Daoy (cell line): ENCODE results near the gene WFIKKN2.

DNA sequence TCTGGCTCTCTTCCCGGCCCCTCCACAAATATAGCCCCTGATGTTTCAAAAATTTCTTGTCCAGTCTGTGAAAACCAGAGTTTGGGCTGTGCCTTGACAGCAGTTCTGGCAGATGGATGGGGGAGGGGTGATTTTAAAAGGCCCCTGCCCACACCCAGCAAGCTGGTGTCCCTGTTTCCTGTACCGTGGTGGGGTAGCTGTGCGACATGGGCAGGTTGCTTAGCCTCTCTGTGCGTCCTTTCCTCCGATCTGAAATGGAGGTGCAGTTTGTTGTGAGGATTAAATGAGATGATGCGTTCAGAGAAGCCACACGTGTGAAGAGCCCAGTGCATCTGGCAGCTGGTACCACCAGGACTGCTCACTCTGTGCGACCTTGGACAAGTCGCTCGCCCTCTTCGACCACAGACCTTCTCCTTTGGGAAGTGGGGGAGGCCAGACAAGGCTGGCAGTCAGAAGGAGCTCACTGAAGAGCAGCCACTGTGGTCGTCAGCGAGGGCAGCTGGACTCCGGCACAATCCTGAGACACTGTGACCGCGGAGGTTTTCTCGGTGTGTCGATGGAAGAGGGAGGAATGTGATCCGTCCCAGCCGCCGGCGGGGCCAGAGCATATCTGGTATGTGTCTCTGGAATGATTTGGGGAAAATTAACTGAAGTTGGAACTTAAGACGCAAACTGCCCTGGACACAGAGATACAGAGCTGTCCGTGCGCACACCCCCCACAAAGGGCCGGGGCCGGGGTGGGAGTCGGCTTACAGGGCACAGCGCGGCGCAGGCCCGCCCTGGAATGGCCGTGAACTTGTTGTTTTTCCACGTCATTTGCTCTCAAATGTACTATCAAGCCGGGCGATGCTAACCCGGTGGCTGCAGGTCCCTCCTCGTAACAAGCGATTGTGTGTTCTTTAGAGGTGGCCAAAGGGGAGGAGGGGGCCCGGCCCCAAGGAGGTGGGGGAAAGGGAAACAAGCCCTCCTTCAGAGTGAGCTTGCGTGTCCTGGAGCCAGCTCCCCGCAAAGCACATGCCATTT lies 655 bp upstream of the WFIKKN2 start:
- RAMPAGE, long total RNA: no peak

DNA sequence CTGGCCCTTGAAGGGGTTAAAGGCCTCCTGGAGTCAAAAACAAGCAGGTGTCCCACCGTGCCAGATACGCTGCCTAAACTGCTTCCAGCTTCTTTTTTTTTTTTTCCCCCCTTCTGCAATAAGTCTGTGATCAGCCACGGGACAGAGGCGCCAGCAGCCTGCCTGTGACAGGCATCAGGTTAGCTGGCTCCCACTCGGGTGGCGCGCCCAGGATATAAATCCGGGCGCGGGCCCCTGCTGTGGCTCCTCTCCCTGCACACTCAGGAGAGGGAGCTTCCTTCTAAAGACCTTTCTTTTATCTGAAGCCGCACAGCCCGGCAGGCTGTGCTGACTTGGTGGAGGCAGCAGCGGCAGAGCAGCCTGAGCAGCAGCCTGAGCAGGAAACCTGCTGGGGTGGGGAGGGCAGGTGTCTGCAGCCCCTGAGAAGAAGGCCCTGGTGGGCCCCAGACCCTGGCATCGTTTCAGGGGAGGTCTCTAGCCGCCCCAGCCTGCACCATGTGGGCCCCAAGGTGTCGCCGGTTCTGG lies at the start of gene WFIKKN2:
WFIKKN2 (plus strand) TSS at position 144 of the 525 bp plus-strand sequence.
- RAMPAGE, long total RNA: no peak

GRCh38 chr17:50863047-50864241 lies 2.7 kb downstream of the TOB1 start:
- RAMPAGE, long total RNA: no peak

GRCh38 chr17:50866479-50867349 lies 560 bp upstream of the TOB1 start:
- RAMPAGE, long total RNA: no peak

DNA sequence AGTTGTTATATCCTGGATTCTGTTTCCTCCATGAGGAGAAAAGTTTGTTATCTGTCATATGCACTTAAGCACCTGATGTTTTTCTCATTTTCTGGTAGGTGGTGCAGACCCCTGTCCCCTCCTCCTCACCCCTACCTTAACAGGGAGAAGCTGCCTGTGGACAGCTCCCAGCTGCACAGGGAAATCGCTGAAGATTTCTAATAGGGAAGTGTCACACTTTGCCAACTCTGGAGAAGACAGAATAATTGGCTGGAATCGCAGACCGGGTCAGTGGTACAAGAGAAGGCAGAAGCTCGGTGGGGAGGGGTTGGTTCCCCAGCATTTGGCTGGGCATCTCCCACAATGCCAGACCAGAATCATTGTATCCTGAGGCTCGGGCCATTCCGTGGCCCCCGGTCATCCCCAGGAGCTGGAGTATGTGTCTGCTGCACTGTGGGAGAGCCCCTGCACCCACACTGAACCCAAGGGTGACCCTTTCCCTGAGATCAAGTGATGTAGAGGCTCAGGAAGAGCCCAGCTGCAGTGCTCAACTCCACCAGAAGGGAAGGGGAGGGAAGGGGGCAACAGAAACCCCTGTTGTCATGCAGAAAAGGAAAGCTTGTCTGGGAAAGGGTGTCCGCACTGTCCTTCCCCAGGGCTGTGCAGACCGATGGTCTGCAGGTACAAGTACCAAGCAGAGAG lies 45.5 kb upstream of the TOB1 start:
- RAMPAGE, long total RNA: no peak

GRCh38 chr17:50942180-50942876 lies 76.2 kb upstream of the TOB1 start:
- RAMPAGE, long total RNA: no peak

DNA sequence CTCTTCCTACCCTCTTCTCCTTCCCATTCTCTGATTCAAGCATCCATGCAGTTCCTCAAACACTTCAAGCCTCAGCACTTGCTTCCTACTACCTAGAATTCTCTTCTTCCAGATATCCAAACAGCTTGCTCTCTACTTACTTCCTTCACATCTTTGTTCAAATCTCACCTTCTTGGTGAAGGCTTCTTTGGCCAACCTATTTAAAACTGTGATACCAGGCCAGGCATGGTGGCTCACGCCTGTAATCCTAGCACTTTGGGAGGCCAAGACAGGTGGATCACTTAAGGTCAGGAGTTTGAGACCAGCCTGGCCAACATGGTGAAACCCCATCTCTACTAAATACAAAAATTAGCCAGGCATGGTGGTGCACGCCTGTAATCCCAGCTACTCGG lies 38.8 kb downstream of the SPAG9 start:
- RAMPAGE, long total RNA: no peak

DNA sequence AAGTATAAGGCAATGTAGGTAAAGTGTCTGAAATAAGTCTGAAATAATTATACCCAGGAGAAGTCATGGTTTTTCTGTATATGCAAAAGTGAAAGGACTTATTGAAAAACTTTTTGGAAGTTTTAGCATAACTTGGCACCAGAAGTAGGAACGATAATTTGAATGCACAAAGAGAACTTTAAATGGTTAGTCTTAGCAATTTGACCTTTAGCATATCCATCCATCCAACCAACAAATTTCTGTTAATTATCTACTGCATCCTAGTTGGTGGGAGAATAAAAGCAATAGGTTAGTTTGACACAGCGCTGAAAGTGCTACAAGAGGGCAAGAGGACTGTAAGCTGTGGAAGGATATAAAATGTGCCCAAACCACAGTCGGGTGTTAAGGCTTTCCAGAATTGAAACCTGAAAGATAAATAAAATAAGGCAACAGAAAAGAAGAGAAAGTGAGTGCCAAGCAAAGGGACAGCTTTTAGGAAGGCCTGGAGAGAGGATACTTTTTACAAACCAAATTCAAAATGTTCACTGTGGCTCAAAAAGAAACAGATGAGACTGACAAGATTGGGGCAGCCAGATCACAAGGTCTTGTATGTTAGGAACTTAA lies 17.6 kb downstream of the SPAG9 start:
- RAMPAGE, long total RNA: no peak

DNA sequence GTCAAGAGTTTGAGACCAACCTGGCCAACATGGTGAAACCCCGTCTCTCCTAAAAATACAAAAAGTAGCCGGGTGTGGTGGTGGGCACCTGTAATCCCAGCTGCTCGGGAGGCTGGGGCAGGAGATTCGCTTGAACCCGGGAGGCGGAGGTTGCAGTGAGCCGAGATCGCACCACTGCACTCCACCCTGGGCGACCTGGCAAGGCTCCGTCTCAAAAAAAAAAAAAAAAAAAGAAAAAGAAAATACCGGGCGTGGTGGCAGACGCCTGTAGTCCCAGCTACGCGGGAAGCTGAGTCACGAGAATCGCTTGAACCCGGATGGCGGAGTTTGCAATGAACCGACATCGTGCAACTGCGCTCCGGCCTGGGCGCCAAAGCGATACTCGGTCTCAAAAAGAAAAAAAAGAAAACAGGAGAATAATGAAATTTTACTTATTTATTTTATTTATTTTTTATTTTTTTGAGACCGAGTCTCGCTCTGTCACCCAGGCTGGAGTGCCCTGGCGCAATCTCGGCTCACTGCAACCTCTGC lies 1.5 kb upstream of the NME1 start:
- RAMPAGE, long total RNA: no peak

GRCh38 chr17:55166516-55166944 lies 98.2 kb upstream of the HLF start:
- RAMPAGE, long total RNA: no peak

DNA sequence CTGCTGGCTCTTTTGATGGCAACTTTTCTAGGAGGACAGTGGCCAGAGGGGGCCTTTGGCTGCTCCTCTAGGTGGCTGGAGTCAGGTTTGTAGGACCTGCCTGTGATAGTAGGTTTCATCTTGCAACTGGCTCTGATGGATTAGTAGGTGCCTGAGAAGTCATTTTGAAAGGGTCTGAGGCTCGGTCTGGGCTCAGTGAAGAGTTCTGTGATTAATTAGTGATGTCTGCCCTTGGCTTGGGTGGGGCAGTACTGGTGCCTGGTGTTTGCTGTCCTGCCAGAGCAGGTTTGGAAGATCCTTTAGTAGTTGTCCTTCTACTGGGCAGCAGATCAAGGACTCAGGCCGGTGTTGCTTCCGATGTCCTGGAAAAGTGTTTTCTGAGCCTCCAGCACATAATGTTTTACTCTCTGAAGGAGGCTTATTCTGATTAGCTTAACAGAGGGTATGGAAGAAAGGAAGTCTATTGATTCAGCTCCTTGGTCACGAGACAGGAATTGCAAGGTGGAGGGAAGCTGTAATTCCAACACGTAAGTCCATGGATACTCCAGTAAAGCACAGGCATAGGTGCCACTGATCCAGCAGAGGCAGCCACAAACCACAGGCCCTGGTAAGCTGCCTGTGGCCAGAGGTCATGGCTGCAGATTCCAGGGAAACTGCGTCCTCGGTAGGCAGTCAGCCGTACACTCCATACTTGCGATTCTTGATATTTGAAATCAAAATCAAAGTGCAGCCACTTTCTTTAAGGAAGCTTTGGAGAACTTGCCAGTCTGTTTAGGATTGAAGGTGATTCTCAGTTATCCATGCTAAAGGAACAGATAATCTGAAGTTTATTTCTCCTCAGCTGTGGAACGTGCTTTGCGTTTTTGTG lies 18.6 kb downstream of the HLF start:
- RAMPAGE, long total RNA: no peak

- RAMPAGE, long total RNA: no peak
Observed at GRCh38 chr17:55419833-55420684, 1.6 kb downstream of the MMD start.

GRCh38 chr17:56593999-56595327 lies 964 bp downstream of the NOG start:
- RAMPAGE, long total RNA: no peak

DNA sequence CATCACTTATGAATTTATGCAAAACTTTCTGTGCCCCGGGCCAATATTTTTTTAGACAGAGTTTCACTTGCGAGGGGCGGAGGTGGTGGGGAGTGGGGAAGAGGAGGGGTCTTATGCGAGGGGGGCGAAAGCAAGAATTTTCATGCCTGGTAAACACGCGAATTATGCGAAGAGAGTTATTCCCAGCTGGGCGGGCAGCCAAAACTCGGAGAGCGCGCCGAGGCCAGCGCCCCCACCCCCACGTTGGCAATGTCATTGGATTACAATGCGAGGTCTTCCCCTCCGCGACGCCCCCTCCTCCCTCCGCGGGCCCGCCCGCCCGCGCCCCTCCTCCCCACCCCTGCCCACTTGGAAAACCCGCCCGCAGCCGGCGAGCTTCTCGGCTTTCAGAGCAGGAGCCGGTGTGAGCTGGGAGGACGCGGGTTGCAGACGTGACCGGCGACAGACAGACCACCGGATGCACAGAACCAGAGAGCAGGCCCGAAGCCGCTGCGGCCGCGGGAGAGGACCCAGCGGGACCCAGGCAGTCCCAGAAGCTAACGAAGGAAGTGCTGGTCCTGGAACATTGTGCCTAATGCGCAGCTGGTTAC lies 4.0 kb downstream of the NOG start:
- RAMPAGE, long total RNA: no peak

DNA sequence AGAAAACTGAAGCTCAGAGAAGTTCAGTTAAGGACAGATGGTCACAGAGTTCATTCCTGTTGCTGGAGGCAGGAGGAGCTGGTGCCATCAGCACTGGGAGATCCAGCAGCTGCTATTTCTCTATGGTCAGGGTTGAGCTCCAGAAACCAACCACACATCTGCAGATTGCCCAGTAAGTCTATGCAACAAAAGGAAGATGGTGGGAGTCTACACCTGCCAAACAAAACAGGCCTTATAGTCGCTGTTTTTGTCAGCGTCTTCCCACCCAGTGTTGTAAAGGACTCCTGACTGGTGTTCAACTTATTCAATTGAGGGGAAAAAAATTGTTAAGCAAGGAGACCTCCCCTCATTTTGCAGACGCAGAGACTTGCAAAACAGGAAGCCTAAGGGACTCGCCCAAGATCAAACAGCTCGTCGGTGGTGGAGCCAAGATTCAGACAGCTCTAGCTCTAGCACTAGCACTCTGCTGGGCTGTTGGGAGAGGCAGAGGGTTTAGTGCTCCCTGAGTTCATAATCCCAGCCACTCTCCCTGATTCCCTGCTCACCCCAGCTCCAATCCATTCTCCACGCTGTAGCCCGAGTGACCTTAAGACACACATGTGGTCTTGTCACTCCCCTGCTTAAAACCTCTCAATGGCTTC lies 9.0 kb downstream of the NOG start:
- RAMPAGE, long total RNA: no peak

DNA sequence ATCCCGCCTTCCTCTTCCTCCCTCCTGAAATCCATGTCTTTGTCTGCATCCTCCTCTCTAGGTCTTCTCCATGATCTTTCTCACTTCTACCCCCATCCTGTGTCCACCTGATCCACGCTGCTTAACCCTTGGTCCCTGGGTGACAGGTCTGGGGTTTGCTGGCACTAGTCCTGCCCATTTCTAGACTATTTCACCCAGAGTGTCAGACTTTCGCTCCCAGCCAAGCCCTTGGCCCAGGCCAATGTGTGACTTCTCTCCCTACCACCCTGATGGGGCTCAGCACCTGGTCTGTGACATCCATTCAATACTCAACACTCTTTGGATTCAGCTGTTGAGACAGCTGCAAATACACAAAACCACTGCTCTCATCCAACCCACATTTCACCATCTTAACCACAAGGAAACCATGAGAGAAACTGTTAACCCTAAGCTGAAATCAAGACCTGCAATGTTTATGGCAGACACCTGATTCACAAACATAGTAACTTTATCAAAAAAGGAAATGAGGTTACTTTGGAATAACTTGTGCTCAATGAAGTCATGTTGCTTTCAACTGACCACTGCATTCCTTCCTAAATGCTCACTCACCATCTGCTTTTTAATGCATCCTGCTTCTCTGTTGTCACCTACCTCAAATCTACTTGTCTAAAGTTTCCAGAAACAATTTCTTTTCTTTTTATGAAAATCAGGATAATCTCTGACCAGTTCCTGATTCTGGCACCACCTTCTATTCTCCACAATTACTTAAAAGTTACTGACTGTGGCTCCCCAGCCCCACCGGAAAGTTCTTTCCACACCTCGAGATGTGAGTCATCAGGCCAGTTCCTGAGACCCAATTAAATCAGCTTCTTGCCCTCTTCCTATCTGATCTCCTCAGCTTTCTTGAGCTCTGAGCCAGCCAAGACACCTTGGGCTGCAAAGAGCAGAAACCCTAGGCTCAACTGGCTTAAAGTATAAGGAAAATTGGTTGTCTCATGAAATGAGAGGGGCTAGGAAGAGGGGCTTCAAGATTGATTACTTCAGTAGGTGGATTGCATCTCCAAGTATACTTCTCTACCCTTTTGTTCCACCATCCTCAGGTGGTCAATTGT lies 88.2 kb downstream of the NOG start:
- RAMPAGE, long total RNA: no peak

DNA sequence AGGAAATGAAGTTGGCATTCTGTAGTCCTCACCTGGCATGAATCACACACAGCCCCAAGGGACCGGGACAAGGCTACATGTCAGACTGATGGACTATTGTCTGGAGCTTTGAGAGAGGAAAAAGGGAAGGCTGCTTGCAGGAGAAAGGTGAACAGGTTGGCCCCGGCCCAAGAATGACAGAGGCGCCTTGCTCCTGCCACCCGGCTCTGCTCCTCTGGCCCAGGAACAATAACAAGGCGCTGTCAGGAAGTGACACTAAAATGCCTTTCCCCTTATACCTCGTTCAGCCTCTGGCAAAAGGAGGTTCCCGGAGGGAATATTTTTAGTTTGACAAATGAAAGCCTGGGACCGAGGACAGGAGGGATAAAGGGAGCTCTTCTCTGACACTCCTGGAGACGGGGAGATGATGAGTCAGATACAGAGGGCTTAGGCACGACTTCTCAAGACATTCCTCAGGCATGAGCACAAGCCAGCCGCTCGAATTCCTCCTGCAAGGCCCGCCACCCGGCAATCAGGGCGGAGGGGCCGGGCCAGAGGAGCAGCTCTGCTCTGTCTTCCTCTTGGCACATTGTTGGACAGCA lies 105.8 kb downstream of the NOG start:
- RAMPAGE, long total RNA: no peak

- RAMPAGE, long total RNA: no peak
Observed at GRCh38 chr17:56834308-56835296, 651 bp downstream of the DGKE start.

DNA sequence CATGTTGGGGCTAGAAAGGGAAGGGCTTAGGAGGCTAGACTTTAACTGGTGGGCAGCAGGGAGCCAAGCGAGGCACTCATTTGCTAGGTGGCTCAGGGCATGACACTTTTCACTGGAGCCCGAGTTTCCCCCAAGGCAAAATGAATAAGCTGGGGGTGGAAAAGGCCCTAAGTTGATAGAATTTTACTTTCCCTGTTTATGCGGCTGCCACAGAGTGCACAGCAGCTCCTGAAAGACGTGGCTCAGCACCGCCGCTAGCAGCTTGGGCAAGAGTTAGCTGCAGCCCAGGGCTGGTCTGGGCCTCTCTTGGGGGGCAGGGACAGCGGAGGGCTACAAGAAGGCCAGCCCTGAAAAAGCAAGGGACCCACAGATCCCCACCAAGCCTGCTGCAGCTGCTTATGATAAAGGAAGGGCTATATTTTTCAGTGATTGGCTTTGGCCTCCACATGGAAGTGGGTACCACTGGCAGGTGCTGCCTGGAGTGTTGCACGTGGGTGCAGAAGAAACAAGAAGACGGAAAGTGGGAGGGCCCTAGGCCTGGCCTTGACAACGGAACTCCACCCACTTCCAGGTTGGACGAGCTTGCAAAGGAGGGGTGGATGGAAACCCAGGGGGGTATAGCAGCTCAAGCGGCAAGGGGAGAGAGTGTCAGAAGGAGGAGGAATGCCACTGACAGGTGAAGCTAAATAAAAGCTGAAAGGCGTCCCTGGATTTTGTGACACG lies 20.5 kb downstream of the TRIM25 start:
- RAMPAGE, long total RNA: no peak

- RAMPAGE, long total RNA: no peak
Observed at GRCh38 chr17:57271679-57272204, 15.4 kb downstream of the MSI2 start.